ENCODE measurements around a stretch of chr3.

- RAMPAGE, long total RNA = no peak
- RRBS = no CpG with 5 or more reads among the region's 4 CpGs
Measured at GRCh38 chr3:64386802-64387001, 161.4 kb upstream of the PRICKLE2 start.

- RAMPAGE, long total RNA = no peak
- RRBS = no CpG with 5 or more reads among the region's 21 CpGs
Measured at GRCh38 chr3:64533241-64534231, 154.3 kb downstream of the ADAMTS9 start.

- RAMPAGE, long total RNA = no peak
- RRBS = no CpG with 5 or more reads among the region's 2 CpGs
Measured at GRCh38 chr3:64560756-64561125, 127.1 kb downstream of the ADAMTS9 start.

DNA sequence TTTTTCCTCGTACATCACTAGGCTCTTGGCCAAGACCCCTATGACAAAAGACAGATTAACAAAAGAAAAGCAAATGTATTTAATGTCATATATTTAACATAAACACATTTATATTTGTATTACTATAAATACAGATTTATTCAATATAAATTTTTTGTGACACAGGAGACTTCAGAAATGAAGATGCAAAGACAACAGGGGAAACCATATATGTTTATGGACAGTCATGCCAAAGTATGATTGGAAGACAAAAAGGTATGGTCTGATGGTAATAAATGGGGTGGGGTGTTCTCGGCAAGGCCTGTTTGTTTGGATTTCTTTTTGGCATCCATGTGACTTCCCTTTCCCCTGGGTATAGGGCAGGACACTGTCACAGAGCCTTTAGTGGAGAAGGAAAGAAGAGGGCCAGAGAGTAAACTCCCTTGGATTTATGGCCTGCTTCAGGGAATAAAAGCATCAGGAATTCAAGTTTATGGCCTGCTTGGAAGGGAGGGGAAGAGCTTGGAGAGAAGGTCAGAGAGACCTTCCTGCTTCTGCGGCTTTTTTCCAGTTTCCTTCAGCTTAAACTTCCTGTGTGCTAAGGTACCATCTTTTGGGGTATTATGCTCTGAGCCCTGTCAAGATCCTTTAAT is 179.3 kb upstream of the ADAMTS9 start:
- RAMPAGE, long total RNA = no peak
- RRBS = no CpG with 5 or more reads among the region's 3 CpGs

DNA sequence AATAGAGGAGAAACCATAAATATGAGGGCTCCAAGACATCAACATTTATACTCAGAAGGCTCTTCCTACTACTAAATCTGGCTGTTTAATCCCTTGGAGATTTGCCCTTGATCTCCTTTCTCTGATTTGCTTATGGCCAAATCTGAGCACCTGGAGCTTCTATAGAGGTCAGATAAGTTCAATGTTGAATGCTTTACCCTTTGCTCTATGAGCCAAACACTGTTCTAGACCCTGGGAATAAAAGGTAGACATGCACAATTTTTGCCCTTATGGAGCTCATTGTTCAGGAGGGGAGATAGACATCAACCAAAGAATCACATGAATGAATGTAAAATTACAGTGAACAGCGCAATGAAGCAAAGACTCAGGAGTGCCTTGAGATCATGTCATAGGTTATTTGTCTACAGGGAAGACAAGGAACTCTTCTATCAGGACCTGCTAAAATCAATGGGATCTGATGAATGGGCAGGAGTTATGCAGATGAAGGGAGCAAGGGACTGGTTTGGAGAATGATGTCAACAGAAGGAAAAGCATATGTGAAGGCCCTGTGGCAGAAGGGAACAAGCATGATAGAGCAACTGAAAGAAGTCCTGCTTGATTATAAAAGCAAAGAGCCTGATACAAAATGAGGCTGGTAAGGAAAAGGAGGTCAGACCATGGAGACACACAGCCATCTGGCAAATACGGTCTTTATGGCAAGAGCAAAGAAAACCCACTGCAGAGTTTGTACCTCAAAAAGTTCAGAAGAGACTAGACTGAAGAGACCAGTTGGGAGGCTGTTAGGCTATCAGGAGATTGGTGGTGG is 226.7 kb upstream of the ADAMTS9 start:
- RAMPAGE, long total RNA = no peak
- RRBS = no CpG with 5 or more reads among the region's 2 CpGs

DNA sequence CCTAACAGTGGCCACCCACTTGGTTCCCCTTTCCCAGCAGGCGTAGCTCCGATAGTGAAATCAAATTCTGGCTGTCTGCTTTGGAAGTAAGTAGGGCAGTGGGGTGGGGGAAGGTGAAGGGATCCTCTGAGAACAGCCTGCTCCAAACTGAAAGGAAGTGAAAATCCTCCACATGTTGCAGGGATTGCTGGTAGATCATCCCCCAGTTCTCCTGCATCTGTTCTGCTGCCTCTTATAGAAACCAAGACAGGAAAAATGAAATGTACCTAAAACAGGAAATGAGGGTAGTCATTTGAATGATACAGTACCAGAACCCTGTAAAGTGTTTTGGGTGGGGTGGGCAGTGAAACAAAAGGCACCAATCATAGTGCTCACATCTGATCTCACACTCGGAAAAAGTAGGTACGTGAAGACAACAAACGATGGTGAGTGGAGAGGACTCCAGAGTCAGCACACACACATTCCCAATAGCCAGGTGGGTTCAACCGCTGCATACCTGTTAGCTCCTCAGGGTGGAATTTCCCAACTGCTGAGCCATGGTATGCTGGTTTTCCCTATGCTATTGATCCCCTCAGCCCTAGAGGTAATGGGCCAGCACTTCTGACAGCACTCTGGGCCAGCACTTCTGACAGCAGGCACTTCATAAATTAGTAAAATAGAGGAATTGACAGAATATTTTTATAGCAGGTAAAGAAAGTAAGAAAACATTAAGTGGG is 304.9 kb upstream of the ADAMTS9 start:
- RAMPAGE, long total RNA = no peak
- RRBS = no CpG with 5 or more reads among the region's 6 CpGs

DNA sequence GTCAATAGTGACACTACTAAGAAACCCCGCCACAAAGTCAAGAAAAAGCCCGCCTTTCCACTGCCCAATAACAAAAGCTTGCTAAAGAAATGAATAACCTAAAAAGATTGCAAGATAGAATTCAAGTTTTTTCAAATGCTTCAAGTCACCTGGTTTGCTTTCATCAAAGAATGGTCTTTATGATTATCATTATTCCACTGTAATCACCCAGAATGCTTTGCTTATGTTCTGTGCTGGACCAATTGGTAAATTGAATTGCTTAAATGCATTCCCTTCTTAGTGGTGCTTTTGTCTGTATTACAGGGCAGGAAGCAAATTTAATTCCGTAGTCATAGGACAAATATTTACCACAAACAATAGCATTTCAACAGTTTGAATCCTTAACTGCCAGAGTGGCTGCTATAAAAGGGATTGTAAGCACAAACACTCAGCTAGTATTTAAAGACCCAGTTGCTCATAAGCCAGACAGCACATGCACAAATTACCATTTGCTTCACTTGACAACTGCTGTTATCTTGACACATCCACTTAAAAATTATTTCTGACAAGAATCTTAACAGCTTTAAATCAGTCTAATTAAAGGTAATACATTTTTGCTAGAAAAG is 490.0 kb upstream of the ADAMTS9 start:
- RAMPAGE, long total RNA = no peak
- RRBS = no CpG with 5 or more reads among the region's 3 CpGs

DNA sequence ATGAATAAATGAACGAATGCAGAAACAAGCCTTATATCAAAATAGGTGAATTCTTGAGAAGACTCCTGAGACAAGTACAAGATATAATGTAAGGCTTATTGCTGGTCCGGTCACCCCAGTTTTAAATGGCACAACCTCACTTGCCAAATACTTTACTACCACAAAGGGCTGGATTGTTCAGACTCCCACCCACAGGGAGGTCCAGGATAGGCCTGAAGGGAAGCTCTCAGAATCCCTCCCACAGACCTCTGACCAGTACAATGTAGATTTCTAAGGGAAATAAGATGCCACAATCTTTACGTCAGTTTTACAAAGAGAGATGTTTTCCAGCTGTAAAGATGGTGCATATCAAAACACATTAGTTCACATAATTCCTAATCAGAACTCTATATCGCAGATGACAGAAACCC is 577.7 kb upstream of the ADAMTS9 start:
- RAMPAGE, long total RNA = no peak
- RRBS = no CpG with 5 or more reads among the region's 4 CpGs

DNA sequence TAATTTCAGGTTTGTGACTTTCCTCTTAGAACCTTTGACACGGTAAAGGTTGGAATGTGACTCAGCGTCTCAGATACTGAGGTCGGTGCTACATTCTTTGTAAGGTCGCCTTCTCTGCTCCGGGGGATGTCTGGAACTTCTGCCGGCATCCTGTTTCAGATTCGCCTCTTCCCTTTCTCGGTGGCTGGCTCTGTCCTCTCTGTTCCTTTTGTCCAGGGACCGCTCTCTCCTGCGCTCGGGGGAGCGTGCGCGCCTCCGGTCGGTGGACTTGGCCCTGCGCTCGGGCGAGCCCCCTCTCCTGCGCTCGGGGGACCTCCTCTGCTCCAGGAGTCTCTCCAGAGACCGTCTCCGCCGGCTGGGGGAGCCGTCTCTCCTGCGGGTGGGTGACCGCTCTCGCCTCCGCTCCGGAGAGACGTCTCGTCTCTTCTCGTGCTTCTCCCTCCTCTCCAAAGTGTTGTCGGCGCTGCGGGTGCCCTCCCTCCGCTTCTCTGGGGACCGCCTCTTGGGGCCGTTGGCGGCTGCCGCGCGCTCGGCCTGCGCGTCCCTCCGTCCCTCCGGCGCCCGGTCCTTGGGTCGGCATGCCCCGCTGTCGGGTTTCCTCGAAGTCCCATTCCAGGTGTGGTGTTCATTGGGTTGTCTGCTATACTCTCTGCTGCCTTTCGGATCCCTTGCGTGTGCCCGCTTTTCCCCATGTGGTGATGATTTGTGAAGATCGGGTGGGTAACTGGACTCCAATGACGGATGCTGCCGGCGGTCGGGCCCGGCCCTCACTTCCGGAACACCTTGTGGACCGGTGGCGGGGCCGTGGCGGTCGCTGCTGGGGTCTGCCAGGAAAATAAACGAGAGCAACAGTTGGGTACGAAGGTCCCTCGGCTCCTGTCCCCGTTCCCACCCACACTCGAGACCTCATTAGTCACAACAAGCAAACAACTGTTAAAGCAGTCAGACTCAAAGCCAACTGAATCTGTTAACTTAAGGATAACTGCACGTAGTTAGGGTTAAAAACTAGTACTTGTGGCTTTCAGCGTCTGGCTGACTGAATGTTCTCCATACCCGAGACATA is 668.8 kb upstream of the ADAMTS9 start:
- RAMPAGE, long total RNA = no peak
- RRBS = 22% methylated on average over 21 of the region's 77 CpGs

DNA sequence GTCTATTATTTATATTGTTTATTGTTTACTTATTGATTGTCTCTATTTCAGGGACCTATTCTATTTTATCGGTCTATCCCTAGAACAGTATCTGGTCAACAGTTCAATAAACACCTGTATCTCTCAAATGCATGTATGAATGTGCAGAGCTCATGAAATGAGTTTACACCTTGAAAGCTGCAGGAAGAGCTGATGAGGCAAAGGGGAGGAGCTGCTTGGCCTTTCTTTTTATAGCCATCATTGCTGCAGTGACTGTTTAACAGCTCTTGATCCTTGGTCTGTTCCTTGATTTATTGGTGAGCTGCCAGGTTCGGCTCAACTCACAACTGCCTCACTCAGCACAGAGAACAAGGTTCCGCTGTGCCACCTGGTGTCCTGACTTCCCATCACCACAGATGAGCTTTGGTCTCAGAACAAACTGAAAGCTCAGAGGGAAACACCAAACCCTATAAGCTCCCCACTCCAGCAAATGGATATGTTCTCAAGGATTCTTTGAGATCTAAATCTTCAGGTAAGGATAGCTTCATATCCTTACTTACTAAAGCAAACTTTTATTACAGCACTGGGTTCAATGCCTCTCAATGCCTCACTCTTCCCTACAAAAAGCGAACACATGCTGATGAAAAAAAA is 626.1 kb downstream of the MAGI1 start:
- RAMPAGE, long total RNA = no peak
- RRBS = no CpG with 5 or more reads among the region's 4 CpGs

GRCh38 chr3:65458685-65459201 is 580.0 kb downstream of the MAGI1 start:
- RAMPAGE, long total RNA = no peak
- RRBS = no CpG with 5 or more reads among the region's 3 CpGs

GRCh38 chr3:65466485-65467693 is 571.8 kb downstream of the MAGI1 start:
- RAMPAGE, long total RNA = no peak
- RRBS = no CpG with 5 or more reads among the region's 6 CpGs

DNA sequence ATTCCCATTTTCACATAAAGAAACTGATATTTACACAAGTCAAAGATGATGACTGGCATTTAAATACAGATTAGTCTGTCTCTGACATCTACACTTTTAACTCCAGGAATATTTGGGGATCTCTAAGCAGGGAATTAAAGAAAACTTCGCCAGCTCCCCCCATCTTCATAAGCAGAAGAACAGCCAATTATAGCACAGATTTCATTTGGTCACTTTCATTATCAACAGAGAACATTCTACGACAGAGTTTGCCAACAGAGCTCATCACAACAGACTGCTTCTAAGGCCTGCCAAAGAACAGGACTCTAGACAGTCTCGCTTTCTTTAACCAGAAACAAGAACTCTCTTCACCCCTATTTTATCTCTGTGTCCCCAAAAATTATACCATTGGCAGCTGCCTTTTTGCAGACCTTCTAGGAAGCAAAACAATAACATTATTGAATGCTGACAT is 552.9 kb downstream of the MAGI1 start:
- RAMPAGE, long total RNA = no peak
- RRBS = no CpG with 5 or more reads among the region's 3 CpGs

DNA sequence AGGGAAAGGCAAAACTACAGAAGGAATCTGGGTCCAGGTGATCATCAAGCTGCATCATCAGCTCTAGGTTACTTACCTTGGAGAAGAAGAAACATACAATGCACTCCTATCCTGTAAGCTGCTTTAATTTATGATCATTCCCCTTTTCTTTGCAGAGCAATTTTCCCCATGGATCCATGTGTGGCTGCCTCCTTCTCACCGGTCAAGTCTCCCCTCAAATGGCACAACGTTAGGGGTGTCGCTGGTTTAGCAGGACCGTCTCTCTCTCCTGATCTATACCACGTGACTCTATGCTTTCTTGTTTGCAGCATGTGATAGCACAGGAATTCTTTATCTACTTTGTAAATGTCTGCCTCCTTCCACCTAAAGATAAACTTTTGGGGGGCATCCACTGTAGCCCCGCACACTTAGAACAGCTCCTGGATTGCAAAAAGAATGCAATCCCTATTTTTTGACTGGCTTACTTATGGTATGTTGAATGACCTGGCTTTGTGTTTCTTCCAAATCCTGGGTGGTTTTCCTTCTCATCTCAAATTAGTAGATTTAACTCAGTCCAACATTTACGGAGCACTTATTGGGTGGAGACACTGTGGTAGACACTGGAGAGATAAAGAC is 505.9 kb downstream of the MAGI1 start:
- RAMPAGE, long total RNA = no peak
- RRBS = no CpG with 5 or more reads among the region's 7 CpGs

- RAMPAGE, long total RNA = no peak
- RRBS = no CpG with 5 or more reads among the region's 8 CpGs
Measured at GRCh38 chr3:65619111-65619812, 419.5 kb downstream of the MAGI1 start.

DNA sequence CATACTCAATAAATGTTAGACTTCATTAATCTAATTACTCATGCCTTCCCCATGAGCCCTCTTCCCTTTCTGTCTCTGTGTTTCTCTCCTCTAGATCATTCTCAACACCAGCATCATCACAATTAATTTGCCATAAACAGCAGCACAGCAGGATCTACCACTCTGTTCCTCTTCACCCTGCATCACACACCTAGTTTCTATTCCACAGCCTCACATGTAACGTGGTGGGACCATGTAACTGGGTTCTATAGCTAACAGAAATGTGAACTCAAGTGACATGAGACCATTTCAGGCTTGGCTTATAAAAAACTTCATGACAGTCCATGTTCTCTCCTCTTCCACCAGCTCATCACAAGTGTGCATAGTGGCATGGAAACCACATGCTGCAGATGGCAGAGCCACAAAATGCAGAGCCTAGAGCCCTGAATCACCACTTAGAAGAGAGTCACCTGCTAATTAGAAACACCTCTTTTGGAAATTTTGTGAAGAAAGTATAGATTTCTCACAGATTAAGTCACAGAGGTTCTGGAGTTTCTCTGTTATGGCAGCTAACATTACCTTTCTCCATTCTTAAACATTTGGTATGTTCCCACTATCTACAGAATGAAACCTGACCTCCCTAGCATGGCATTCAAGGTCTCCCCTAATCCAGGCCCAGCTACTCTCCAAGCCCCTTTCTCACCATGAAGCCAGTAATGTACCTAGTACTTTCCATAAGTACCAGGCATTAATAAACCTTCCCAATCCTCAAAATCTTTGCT is 176.2 kb downstream of the MAGI1 start:
- RAMPAGE, long total RNA = no peak
- RRBS = no CpG with 5 or more reads among the region's 1 CpG

DNA sequence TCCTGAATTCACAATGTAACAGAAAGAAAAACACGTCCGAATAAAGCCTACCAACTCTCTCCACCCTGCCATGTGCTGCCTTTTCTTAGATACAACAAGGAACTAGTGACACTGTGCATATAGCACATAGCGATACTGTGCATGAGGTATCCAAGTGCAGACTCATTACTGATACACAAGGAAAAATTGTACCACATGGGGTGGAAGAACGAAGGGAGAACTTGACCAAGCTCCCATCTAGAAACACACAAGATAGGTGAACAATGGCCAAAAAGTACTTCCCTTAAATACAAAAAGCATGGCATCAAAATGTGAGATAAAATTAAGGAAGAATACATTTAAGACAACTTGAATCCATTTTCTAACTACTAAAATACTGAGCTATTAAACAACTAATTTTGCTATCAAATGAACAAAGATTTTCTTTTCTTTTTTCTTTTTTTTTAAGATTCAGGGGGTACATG is 154.5 kb downstream of the MAGI1 start:
- RAMPAGE, long total RNA = no peak
- RRBS = no CpG with 5 or more reads among the region's 4 CpGs

- RAMPAGE, long total RNA = no peak
- RRBS = no CpG with 5 or more reads among the region's 4 CpGs
Measured at GRCh38 chr3:65886576-65886915, 152.2 kb downstream of the MAGI1 start.

DNA sequence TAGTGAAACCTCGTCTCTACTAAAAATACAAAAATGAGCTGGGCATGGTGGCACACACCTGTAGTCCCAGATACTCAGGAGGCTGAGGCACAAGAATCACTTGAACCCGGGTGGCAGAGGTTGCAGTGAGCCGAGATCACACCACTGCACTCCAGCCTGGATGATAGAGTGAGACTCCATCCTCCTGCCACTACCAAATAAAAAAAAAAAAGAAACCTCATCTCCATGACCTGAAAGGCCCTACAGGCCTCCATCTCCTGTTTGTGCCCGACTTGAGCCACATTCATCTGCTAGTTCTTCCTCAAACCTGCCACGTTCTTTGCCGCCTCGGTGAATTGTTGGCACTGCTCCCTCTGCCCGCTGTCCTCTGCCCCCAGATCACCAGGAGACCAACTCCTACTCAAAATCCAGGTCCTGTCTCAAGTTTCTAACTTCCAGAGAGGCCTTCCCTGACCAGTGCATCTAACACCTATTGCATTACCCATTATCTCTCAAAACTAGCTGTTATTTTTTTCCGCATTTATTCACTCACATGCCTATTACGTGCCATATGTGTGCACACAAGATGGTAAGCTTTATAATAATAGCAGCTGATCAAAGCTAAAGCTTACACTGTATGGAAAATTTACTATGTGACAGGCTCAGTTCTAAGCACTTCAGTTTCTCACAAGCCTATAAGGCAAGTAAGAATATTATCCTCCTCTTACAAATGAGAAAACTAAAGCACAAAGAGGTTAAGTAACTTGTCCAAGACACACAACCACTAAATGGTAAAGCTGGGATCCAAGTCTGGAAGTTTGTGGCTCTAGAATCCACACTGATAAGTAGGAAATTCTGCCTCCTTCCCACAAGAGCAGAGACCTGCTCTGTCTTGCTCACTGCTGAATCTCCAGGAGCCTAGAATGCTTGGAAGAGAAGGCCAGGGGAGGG is 60.9 kb downstream of the MAGI1 start:
- RAMPAGE, long total RNA = no peak
- RRBS = no CpG with 5 or more reads among the region's 10 CpGs

GRCh38 chr3:65996446-65996975 is 42.2 kb downstream of the MAGI1 start:
- RAMPAGE, long total RNA = no peak
- RRBS = 3% methylated on average over 3 of the region's 13 CpGs

Data from cardiac muscle cell (in vitro differentiated cells and primary cell).